Mononuclear cell (primary cell): ENCODE measurements around a stretch of chr1.

DNA sequence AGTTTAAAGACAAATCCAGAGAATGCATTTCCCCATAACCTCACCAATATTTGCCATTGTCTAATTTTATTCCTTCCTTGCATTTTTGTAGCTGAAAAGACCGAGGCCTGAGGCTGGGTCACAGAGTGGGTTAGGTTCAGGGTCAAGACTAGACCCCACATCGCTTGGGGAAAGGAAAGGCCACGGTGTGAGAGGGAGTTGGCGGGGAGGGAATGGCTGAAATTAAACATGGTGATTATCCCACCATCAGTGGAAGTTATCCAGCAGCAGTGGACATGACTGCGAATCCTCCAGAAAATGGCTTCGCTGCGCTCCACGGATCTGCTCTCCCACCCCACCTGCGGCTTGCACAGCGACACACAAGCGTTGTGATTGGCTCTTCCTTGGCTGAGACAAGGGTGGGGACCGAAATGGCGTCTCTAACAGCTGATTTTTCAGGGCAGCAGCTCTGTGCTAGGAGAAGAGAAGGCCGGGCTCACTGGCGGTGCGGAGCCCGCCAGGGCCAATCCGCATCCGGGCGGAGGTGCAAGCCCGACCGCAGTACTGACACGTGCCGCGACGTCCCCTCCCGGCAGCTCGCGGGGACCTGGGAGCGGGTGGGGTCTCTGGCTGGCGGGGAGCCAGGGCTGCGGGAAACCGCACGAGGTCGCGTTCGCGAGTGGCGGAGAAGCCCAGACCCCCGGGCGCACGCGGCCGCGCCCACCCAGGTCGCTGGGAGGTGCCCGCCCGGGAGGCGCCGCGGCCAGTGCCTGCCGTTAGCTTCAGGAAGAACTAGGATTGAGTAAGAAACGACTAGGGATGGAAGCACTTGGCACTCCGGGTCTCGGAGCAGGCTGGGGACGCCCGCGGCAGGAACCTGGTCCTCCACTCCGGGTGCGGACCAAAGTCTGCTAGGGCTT lies 16.3 kb upstream of the STMN1 start:
- RRBS, result 2% methylated on average over 43 of the region's 60 CpGs

DNA sequence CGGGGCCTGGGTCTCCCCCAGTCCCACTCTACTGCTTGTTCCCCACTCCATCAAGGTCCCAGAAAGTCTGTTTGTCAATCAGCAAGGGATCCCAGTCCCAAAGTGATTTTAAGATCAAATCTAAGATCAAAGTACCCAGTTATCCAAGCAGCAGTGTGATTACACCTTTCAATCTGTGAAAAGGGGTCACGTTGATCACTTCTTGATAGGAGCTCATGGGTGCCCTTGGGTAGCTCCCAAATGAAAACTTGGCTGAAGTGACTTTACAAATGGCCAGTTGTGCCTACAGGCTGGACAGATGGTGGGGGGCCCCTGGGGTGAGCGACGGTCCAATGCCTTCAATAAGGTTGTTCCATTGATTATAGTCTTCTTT lies 36.2 kb downstream of the PAFAH2 start:
- RRBS, result 100% methylated on average over 1 of the region's 4 CpGs

GRCh38 chr1:25996887-25997580 lies 829 bp downstream of the PAFAH2 start:
- RRBS, result 0% methylated on average over 2 of the region's 5 CpGs

GRCh38 chr1:26058222-26058810 lies 9.1 kb downstream of the TRIM63 start:
- RRBS, result no CpG with 5 or more reads among the region's 7 CpGs

- RRBS, result 1% methylated on average over 15 of the region's 83 CpGs
Measured at GRCh38 chr1:26110648-26111475, 762 bp upstream of the PDIK1L start.

DNA sequence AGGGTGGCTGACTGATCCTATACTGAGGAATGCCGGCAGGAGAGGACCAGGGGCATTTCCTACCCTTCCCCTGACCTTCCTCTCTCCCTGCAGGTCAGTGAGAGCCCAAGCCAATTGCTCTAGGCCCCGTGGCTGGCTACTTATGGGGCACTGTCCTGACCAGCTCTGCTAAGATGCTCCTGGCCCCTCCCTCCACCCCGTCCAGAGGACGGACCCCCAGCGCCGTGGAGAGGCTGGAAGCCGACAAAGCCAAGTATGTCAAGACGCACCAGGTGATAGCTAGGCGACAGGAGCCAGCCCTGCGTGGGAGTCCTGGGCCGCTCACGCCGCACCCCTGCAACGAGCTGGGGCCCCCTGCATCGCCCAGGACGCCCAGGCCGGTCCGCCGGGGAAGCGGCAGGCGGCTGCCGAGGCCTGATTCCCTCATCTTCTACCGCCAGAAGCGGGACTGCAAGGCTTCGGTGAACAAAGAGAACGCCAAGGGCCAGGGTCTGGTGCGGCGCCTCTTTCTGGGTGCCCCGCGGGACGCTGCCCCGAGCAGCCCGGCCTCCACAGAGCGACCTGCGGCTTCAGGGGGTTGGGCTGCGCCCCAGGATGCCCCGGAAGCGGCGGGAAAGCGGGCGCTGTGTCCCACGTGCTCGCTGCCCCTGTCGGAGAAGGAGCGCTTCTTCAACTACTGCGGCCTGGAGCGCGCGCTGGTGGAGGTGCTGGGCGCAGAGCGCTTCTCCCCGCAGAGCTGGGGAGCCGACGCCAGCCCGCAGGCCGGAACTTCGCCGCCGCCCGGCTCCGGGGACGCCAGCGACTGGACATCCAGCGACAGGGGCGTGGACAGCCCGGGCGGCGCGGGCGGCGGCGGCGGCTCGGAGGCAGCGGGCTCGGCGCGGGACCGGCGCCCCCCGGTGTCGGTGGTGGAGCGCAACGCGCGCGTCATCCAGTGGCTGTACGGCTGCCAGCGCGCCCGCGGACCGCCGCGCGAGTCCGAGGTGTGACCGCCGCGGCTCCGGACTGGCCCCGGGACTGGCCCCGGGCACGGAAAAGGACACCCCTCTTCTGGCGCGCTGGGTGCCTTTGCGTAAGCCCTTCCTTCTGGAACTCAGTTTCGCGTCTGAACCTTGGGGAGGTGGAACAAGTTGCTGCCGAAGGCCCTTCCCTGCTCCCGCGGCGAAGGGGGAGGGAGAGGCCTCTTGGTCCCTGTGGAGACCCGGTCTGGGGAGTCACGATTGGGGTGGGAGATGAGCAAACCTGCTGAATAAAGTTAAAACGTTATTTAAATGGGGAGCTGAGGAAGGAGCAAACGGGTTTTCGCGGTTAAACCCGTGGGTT lies 2.7 kb downstream of the FAM110D start:
- RRBS, result 4% methylated on average over 49 of the region's 120 CpGs

DNA sequence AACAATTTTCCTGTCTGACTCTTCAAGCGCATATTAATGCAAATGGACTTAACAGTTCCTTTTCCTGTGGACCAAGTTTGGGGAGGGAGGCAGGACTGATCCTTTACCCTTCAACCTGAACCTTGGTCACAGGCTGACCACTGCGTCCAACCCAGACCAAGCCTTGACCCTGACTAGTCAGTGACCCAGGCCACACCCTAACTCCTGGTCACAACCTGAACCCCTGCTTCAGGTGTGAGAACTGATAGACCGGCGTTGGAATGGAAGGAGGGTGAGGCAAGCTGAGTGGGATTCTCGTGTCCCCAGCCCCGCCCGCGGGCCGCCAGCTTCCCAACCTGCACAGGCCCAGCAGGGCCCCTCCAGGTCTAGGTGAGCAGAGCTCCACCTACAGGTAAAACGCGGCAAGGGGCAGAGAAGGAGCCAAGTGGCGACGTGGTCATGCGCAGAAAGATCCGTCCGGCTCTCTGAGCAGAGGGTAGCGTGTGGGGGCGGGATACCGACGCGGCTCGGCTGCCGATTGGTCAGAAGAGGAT lies 372 bp upstream of the CEP85 start:
- RRBS, result 3% methylated on average over 5 of the region's 23 CpGs

DNA sequence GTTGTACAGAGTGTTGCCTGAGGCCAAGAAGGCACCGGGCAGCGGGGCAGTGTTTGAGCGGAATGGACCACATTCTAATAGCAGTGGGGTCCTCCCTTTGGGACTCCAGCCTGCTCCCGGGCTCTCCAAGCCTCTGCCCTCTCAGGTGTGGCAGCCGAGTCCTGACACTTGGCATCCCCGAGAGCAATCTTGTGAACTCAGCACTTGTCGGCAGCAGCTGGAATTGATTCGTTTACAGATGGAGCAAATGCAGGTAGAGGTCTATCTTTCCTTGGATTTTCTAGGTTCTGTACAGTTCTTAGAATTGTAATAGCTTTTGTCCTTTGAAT lies 21.6 kb downstream of the CEP85 start:
- RRBS, result 98% methylated on average over 4 of the region's 8 CpGs

GRCh38 chr1:26278830-26279321 lies 1.0 kb upstream of the SH3BGRL3 start:
- RRBS, result no CpG with 5 or more reads among the region's 5 CpGs

- RRBS, result no CpG with 5 or more reads among the region's 6 CpGs
Measured at GRCh38 chr1:26280970-26281855, 1.3 kb downstream of the SH3BGRL3 start.

- RRBS, result no CpG with 5 or more reads among the region's 4 CpGs
Measured at GRCh38 chr1:26282962-26283348, 3.1 kb downstream of the SH3BGRL3 start.

DNA sequence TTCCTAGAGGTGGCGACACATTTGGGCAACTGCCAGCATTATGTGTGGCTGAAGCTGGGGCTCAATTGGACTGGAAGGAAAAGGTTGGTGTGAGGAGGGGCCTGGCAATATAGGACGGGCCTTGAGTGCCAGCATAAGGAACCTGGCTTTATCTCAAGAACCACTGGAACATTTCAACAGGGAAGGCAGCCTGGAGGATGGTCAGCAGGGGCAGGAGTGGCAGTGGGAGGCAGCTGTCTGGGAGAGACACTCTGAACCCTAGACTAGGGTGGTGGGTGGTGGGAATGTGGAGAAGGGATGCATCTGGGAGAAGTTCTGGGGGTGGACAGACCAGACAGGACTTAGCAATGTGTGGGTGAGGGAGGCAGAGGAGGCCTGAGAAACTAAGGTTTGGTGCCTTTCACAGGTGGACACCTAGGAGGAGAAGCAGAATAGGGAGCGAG lies 3.5 kb downstream of the SH3BGRL3 start:
- RRBS, result no CpG with 5 or more reads among the region's 3 CpGs

- RRBS, result 17% methylated on average over 2 of the region's 10 CpGs
Measured at GRCh38 chr1:26412115-26413044, 1.8 kb downstream of the LIN28A start.

DNA sequence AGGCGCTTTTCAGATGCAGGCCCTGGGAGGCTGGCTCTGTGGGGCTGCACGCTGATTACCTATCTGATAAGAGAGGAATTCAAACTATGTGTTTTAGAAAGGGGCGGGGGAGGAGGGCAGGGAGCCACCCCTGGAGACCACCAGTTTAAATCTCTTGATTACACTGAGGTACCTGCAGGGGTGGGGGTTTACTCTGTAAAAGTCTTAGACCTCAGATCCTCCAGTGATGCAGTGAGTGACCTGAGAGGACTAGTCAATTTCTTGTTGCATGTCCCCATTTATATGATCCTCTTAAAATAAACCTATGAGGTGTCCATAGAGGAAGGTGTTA lies 8.5 kb downstream of the LIN28A start:
- RRBS, result no CpG with 5 or more reads among the region's 3 CpGs

DNA sequence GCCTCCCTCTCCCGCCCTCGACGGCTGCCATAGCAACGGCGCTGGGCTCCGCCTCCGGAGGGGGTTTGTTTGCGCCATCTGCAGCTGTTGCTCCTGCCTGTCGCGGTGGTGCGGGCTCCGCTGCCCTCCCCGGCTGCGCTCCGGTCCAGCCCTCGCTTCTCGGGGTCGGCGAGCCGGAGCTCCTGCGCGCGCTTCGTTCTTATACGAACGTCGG lies 806 bp downstream of the HMGN2 start:
- RRBS, result 2% methylated on average over 13 of the region's 27 CpGs

GRCh38 chr1:26476860-26477841 lies 4.9 kb downstream of the HMGN2 start:
- RRBS, result no CpG with 5 or more reads among the region's 11 CpGs

GRCh38 chr1:26564651-26565417 lies 35.3 kb downstream of the RPS6KA1 start:
- RRBS, result no CpG with 5 or more reads among the region's 8 CpGs

DNA sequence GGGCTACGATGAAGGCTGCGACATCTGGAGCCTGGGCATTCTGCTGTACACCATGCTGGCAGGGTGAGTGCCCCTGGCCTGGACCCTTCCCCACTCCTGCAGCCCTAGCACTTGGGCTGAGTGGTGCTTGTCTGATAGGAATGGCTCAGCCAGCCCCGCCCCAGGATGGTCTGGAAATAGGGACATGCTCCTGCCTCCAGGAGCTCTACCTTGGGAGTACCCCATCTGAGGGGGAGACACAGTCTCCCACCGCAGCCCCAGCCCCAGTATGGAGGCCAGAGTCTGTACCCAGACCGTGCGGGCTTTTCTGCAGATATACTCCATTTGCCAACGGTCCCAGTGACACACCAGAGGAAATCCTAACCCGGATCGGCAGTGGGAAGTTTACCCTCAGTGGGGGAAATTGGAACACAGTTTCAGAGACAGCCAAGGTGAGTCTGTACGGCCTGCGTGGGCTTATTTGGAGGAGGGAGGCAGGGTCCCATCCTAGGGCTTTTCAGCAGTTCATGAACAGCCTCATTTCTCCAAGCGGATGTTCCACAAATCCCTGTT lies 42.4 kb downstream of the RPS6KA1 start:
- RRBS, result no CpG with 5 or more reads among the region's 12 CpGs

GRCh38 chr1:26711906-26712319 lies 16.1 kb downstream of the ARID1A start:
- RRBS, result no CpG with 5 or more reads among the region's 4 CpGs

DNA sequence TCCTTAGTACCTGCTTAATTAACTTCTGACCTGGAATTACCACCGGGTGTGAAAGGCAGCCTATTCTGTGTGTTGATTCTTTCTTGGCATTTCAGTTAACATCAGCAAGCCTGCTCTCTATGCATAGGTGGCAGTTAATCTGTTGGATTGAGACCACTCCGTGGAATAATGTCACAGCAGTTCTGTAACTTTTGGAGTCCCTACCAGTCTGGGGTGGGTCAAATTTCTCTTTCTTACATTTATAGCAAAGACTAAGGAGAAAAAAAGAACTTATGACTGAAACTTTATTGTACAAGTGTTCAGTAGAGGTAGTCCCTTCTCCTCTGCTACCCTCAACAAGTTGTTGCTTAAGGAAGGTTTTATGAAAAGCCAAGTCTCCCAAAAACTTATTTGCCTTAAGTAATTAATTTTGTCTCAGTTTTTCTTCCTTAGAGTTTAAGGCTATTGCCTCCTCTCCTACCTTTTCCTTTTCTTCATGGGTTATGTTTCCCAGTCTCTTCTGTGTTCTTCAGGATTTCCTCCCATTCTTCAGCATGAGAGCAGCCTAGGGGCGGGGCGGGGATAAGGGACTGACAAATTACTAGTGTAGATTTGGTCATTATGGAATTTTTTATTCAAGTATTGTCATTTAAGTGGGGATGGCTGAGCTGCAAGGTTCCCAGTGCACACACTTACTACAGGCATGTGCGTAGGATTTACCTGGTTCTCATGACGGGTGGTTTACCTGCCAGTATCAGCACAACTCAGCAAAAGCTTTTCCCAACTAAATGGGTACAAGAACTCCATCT lies 35.4 kb upstream of the PIGV start:
- RRBS, result no CpG with 5 or more reads among the region's 6 CpGs